Liver (tissue), 9 donors: ENCODE data around the gene TIPIN.

- PRO-cap, 5 experiments, result no peak in any of the 5 experiments
- RAMPAGE, long total RNA, 2 experiments, result no peak in any of the 2 experiments
- RRBS, result no CpG with 5 or more reads among the region's 3 CpGs
These were observed 37.0 kb upstream of the DENND4A start for GRCh38 chr15:65829131-65829462.

DNA sequence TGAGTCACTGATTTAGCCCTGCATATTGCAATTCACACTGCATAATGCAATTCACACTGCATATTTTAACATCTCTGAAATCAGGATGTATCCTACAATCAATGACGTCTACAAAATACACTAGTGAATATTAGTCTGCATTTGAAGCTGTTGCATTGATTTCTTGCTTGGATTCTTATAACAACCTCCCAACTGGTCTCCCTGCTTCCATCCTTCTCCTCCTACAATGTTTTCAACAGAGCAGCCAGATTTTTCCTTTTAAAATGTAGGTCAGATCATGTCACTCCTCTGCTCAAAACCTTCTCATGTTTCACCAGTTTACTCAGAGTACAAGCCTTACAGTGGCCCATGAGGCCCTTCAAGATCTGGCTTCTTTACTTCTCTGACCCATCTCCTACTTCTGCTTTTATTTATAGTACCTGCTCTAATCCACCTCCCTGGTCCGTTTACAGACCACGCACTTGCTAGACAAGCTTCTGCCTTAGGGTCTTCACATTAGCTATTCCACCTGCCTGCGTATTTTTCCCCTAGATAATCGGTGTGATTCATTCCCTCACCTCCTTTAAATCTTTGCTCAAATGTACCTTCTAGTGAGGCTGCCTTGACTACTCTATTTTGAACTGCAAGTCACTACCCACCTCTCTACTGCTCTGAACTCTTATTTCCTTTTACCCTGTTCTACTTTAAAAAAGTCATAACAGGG is 11.3 kb upstream of the RAB11A start:
- PRO-cap, 5 experiments, result no peak in any of the 5 experiments
- RAMPAGE, long total RNA, 2 experiments, result no peak in any of the 2 experiments
- RRBS, result no CpG with 5 or more reads among the region's 5 CpGs

DNA sequence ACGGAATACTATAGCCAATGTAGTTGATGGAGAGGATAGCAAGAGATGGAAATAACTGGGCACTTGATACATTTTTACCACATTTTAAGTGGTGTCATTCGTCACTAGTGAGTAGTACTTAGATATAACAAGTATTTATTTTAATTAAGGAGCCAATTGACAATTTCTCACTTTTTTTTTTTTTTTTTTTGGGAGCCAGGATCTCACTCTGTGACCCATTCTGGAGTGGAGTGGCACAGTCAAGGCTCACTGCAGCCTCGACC is 9.5 kb downstream of the RAB11A start:
- PRO-cap, 5 experiments, result no peak in any of the 5 experiments
- RAMPAGE, long total RNA, 2 experiments, result no peak in any of the 2 experiments
- RRBS, result no CpG with 5 or more reads among the region's 3 CpGs

GRCh38 chr15:66080596-66081044 is 172.9 kb downstream of the MEGF11 start:
- PRO-cap, 5 experiments, result no peak in any of the 5 experiments
- RAMPAGE, long total RNA, 2 experiments, result no peak in any of the 2 experiments
- RRBS, result 74% methylated on average over 6 of the region's 20 CpGs

DNA sequence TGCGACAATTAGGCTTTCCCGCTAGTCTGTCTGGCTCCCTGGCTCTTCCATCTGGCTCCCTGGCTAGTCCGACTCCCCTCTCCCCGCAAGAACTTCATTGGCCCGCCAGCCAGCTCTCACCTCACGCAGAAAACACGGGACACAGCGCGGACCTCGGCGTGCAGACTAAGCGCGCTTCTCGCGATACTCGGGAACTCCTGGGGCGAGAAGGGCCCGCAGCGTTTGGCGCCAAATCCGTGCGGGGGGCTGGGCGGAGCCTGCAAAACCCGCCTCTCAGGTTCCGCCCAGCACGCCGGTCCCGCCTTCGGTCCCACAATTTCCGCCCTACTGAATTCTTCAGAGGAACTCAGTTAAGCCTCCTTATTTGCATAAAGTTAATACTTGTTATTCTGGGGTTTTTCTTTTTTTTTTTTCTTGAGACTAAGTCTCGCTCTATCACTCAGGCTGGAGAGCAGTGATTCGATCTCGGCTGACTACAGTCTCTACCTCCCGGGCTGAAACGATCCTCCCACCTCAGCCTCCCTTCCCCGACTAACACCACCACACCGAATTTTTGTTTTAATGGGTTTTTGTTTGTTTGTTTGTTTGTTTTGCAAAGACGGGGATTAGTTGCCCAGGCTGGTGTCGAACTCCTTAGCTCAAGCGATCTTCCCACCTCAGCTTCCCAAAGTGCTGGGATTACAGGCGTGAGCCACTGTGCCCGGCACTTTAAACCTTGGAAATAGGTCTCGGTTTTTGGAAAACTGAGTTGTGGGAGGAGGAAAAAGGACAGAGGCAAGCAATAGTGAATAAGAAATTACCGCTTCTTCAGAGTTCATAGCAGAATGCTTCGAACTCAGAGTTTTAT is at the start of gene TIPIN:
TSS of gene TIPIN (minus strand) at position 167 of the 847 bp plus-strand sequence.
- PRO-cap, 5 experiments, result peak in 5 of 5 experiments; most common plus-strand start position 315 of the sequence (in 4); most common minus-strand start position 199 of the sequence (in 3)
- RAMPAGE, long total RNA, 2 experiments, result start-site peak on the minus strand in 2 of 2 experiments, centred at positions 151 to 171 of the sequence, 49 to 231 reads per replicate
- RRBS, result no CpG with 5 or more reads among the region's 45 CpGs

DNA sequence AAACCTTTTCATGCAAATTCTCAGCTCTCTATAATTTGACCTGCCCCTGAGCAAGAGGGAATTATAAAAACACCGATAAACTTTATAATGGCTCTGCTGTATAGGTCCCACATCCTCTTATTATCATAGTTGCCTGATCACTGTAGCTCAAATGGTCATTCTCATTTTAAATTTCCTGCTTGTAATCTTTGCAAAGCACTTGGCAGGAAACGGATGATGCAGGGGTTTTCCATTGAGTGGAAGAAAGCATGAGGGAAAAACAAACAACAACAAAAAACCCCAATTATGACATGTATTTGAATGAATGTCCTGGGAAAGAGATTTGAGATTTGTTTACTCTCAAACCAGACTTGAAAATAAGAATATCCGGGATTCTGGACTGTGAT is 13.2 kb upstream of the TIPIN start:
- PRO-cap, 5 experiments, result no peak in any of the 5 experiments
- RAMPAGE, long total RNA, 2 experiments, result no peak in any of the 2 experiments
- RRBS, result no CpG with 5 or more reads among the region's 3 CpGs

DNA sequence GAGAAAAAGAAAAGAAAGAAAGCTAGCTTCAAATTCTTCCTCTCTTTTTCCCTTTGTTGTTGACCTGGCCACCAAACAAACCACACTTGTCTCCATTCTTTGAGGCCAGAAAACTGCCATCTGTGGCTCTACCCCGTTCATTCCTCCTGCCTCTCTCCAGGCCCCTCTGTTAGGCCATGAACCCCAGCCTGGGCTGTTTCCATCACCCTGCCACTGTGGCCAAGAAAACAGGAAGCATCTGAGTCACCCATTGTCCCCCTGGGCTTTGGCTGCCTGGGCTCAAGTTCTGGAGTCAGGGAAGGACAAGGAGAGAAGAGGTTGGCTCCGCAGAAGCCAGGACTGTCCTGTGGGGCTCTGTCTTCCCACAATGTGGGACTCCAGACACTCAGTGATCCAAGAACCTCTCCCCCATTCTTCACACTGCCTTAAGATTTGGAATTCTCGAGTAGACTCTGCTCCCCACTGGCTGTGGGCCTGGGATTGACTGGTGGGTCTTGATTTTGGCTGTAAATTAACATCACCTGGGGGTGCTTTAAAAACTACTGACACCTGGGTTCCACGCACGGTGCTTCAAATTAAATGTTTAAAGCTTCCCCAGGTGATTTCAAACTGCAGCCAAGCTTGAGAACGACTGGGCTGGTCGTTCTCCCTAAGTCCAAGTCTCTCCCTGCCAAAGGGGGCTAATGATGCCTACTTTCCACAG is 14.9 kb upstream of the LCTL start:
- PRO-cap, 5 experiments, result peak in 1 of 5 experiments; most common minus-strand start position 444 of the sequence (in 1)
- RAMPAGE, long total RNA, 2 experiments, result no peak in any of the 2 experiments
- RRBS, result no CpG with 5 or more reads among the region's 7 CpGs

- PRO-cap, 5 experiments, result no peak in any of the 5 experiments
- RAMPAGE, long total RNA, 2 experiments, result no peak in any of the 2 experiments
- RRBS, result no CpG with 5 or more reads among the region's 10 CpGs
These were observed 52.8 kb upstream of the SMAD6 start for GRCh38 chr15:66649174-66649715.

GRCh38 chr15:66657856-66658457 is 44.1 kb upstream of the SMAD6 start:
- PRO-cap, 5 experiments, result peak in 1 of 5 experiments; most common plus-strand start chr15:66658264 (in 1); most common minus-strand start chr15:66658155 (in 1)
- RAMPAGE, long total RNA, 2 experiments, result no peak in any of the 2 experiments
- RRBS, result no CpG with 5 or more reads among the region's 9 CpGs

DNA sequence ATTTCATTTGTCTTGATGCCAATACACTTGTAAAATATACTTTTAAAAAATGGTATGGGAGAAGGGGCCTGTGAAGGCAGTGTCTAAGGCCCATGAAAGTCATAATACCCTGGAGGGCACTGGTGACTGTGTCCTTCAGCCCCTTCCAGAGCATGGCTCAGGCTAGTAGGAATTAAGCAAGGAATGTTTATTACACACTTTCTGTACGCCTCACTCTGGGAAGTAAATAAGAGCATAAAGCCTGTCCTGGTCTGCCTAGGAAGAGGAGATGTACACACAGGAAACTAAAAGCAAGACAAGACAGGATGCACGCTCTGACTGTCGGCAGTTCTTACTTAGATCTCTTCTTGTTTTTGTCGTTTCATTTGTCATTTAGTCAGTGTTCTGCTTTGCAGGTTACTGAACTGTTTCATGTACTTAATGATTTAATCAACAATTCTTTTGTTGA is 9.2 kb upstream of the SMAD6 start:
- PRO-cap, 5 experiments, result no peak in any of the 5 experiments
- RAMPAGE, long total RNA, 2 experiments, result no peak in any of the 2 experiments
- RRBS, result no CpG with 5 or more reads among the region's 4 CpGs

GRCh38 chr15:66761844-66762070 is 59.7 kb downstream of the SMAD6 start:
- PRO-cap, 5 experiments, result no peak in any of the 5 experiments
- RAMPAGE, long total RNA, 2 experiments, result no peak in any of the 2 experiments
- RRBS, result no CpG with 5 or more reads among the region's 4 CpGs

- PRO-cap, 5 experiments, result no peak in any of the 5 experiments
- RAMPAGE, long total RNA, 2 experiments, result no peak in any of the 2 experiments
- RRBS, result 97% methylated on average over 21 of the region's 81 CpGs
These were observed 79.1 kb downstream of the SMAD6 start for GRCh38 chr15:66780800-66781930.

DNA sequence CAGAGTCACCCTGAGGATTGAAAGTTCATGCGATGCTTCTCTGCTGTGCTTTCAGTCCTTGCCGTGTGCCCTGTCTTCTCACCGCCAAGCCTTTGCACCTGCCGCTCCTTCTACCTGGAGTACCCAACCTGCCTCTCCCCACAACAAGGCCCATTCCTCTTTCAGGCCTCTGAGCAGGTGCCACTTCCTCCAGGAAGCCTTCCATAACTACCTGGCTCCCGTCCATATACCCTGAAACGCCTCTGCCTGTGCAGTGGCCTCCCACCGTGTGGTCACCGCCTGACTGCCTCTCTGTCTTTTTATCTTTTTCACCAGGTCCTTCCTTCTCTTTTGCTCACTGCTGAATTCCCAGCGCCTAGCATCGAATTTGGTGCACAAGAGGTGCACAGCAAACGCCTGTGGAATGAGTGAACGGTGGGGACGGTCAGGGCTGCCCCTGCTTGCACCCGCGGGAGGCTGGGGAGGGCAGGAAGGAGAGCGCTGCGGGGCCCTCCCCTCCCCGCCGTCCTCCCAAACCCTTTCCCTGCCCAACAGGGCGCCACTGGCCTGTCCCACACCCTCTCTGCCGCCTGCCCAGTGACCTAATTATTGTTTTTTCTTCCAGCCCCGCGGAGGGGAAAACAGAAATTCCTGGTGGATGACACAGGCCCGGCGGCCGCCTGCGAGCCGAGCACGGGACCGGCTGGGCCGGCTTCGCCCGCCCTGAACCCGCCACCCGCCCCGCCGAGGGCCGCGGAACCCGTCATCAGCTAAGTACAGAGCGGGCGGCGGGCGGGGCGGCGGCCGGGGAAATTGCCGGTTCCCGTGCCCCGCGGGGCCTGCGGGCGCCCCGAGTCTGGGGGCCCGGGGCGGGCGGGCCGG is 140.0 kb downstream of the SMAD6 start:
- PRO-cap, 5 experiments, result peak in 5 of 5 experiments; most common plus-strand start position 758 of the sequence (in 4); most common minus-strand start position 587 of the sequence (in 2)
- RAMPAGE, long total RNA, 2 experiments, result no peak in any of the 2 experiments
- RRBS, result 4% methylated on average over 21 of the region's 58 CpGs

DNA sequence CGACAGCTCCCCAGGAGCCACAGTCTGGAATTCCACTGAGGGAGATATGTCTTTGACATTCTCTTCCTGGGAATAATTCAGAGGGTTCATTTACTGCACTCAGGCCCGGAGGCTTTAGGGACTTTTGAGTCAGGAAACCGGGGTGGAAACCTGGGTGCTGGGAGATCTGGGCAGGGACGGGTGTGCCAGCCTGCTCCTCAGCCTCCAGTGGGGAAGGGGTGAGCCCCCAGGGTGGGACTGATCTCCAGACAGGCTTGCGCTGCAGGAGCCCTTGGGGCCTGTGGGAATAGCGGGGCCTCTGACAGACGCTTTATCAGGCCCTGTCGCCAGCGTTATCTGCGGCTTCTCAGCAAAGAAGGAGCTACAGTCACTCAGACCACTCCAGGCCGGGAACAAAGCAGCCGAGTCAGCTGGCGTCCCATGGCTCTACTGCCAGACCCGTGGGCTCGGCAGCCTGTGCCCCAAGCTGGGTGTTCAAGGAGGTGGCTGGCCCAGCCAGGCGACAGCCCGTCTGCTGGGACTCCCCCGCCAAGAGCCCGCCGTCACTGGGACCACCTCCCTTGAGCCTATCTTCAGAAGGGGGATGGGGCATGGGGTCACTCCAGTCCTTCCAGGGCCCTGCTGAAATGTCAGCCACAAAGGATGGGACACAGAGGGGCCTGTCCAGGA is 147.9 kb downstream of the SMAD6 start:
- PRO-cap, 5 experiments, result no peak in any of the 5 experiments
- RAMPAGE, long total RNA, 2 experiments, result no peak in any of the 2 experiments
- RRBS, result no CpG with 5 or more reads among the region's 20 CpGs

GRCh38 chr15:66850896-66851645 is 149.0 kb downstream of the SMAD6 start:
- PRO-cap, 5 experiments, result no peak in any of the 5 experiments
- RAMPAGE, long total RNA, 2 experiments, result no peak in any of the 2 experiments
- RRBS, result 5% methylated on average over 2 of the region's 30 CpGs

DNA sequence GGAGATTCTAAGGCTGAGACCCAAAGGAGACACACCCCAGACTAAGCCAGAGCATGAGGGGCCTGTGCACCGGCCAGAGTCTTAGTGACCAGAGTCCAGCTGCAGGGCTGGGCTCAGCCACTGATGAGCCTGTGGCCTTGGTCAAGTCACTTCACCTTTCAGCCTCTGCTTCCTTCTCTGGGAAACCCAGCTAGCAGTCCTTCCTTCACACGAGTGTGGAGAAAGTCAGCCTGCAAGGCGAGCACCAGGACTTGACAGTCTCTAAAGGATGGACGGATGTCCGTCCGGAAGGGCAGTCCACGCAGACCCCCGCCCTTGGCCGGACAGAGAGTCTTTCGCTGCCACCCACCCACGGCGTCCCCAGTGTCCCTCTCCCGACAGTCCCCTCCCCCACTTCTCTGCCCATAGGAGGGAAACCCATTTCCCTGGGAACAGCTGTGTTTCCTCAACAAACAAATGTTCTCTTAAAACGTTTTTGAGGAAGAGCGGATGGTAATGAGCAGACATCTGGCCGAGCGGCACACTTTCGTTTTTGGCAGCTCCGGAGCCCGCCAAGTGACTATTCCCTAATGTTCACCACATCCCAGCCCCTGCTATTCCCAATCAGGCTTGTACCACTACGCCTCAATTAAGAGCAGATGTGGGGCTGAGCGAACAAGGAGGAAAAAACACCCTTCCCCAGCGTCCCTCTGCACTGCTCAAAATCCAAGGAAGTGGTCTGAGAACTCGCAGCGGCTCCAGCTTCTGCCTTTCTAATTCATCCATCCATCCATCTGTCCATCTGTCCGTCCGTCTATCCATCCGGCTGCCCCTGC is 129.1 kb upstream of the SMAD3 start:
- PRO-cap, 5 experiments, result no peak in any of the 5 experiments
- RAMPAGE, long total RNA, 2 experiments, result no peak in any of the 2 experiments
- RRBS, result no CpG with 5 or more reads among the region's 28 CpGs

DNA sequence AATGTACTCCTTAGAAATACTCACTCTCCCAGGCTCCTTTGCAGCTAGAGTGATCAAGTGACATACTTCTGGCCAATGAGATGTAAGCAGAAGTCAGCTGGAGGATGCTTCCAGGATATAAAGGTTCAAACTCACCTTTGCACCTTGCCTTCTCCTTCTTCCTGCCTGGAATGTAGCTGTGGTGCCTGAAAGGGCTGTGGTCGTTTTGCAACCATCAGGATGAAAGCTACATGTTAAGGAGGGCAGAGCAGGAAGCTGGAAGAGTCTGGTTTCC is 126.9 kb upstream of the SMAD3 start:
- PRO-cap, 5 experiments, result no peak in any of the 5 experiments
- RAMPAGE, long total RNA, 2 experiments, result no peak in any of the 2 experiments
- RRBS, result no CpG with 5 or more reads among the region's 1 CpG

DNA sequence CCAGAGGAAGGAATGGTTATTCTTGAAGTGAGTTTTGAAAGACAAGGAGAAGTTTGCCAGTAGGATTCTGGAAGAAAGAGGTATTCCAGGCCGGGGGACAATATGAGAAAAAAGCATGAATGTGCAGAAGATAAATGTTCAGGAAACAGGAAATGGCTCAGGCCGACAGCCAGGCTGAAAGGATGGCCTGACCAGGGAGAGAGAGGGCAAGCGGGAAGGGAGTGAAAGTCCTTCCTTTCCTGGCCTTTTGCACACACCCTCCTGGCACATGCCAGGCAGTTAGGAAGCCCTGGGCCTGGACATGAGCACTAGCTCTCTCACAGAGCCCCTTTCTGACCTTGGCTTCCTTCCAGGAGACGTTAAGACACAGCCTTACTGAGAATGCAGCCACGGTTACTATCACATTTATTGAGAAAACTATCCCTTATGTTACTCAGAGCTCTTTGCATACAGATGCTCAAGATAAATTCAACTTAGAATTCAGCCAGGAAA is 39.7 kb upstream of the SMAD3 start:
- PRO-cap, 5 experiments, result peak in 2 of 5 experiments; most common plus-strand start position 203 of the sequence (in 1); most common minus-strand start position 104 of the sequence (in 2)
- RAMPAGE, long total RNA, 2 experiments, result no peak in any of the 2 experiments
- RRBS, result no CpG with 5 or more reads among the region's 5 CpGs

GRCh38 chr15:67067040-67068030 is 1.9 kb downstream of the SMAD3 start:
- PRO-cap, 5 experiments, result peak in 1 of 5 experiments; most common minus-strand start chr15:67067677 (in 1)
- RAMPAGE, long total RNA, 2 experiments, result no peak in any of the 2 experiments
- RRBS, result no CpG with 5 or more reads among the region's 26 CpGs

DNA sequence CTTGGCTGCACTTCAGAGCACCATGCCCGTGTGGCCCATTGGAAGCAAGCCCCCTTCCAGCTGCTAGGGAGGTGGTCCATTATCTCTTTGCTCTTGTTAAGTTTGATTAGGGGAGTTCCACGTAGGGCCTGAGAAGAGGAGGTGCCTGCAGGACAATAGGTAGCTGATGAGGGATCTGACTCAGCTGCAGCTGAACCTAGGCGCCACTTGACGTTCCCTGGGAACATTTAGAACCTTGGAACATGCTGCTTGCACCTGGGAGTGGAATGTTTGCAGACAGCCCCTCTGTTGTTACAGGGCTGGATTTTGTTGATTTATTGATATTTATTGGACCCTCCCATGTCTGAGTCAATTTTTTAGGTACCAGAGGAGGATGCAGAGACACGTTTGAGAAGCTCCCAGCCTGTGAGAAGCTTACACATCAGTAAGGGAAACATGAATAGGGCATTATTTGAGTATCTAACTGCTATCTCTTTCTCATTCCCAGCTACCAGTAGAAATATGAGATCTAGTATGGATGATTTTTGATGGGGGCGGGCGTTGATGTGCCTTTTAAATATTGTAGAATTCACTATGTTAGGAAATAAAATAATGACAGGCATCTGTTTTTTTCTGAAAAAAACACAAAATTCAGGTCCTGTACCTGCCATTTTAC is 4.9 kb downstream of the SMAD3 start:
- PRO-cap, 5 experiments, result no peak in any of the 5 experiments
- RAMPAGE, long total RNA, 2 experiments, result no peak in any of the 2 experiments
- RRBS, result no CpG with 5 or more reads among the region's 7 CpGs